Right atrium auricular region (tissue), 2 donors: Measurements from ENCODE around the genes ANKH and ZNF622.

GRCh38 chr5:14728040-14729111 lies 63.9 kb downstream of the OTULIN start:
- PRO-cap = no peak
- RAMPAGE, long total RNA, 2 experiments = no peak in any of the 2 experiments

DNA sequence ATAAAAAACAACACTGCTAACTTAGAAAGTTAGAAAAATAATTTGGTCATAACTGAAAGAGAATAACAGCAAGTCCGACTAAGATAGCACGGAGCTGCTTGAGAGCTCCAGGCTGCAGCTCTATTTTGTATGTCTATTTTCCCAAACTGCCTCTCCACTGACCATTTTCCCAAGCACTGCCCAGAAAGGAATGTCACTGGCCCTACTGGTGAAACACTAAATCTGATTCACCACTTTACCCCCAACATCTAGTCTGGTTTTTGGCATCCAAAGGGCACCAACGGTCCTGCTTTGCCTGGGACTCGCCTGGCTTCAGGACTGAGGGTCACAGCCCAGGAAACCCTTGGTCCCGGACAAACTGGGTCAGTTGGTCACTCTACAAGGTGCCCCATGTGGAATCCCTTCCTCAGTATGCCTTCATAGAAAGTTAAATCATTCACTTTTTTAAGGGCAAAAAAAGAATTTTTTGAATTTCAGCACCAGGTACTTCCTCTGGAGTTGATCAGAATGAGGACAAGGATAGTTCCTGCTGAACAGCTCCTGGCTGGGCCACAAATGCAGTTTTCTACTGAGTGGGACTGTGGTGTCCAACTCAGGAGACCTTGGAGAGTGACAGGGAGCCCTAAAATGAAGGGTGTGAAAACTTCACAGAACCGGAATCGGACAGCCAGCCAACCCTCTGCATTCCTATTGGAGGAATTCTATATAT lies 40.9 kb downstream of the ANKH start:
- PRO-cap = no peak
- RAMPAGE, long total RNA, 2 experiments = no peak in any of the 2 experiments

DNA sequence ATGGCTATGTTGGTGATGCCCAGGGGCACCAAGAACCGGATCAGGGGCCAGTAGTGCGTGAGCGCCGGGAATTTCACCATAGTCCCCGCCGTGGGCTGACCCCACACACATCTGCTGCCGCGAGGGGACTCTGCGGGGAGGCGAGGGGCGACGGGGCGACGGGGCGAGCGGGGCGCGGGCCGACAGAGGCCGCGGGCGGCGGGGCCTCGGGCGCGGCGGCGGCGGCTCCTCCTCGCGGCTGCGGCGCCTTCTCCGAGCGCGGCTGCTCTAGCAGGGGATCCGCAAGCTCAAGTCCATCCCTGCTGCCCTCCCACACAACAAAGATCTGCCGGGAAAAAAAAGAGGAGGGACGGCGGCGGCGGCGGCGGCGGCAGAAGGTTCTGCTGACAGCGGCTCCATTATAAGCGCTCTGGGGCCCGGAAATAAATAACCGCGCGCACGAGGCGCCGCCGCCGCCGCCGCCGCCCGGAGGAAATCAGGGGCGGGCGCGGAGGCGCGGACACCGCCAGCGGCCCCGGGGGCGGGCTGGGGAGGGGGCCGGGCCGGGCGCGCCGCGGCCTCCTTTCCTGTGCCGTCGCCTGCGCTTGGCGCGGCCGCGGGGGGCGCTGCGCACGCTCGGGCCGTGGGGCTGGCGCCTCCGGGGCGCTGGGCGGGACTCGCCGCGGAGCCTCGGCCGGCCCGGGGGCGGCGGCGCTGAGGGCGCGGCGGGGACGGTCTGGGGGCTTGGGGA lies at the start of gene ANKH:
ANKH (minus strand) TSS at position 411 of the 730 bp plus-strand sequence.
- PRO-cap = bidirectional peak, plus-strand start at position 612 of the sequence, minus-strand start at position 269 of the sequence
- RAMPAGE, long total RNA, 2 experiments = no peak in any of the 2 experiments

DNA sequence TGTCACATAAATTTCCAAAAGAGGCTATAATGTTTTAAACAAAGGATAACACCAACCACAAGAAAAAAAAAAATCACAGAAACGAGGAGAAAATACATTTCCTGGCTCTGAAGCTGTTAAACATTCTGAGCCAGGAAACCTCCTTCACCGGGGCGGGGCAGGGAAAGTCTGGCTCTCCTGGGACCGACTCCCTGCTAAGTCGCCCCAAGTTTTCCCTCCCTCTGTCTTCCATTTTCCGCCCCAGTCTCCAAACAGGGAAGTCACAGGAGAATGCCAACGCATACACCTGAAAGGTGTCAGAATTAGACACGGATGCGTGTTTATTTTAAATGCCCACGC lies 502 bp upstream of the FBXL7 start:
- PRO-cap = no peak
- RAMPAGE, long total RNA, 2 experiments = no peak in any of the 2 experiments

DNA sequence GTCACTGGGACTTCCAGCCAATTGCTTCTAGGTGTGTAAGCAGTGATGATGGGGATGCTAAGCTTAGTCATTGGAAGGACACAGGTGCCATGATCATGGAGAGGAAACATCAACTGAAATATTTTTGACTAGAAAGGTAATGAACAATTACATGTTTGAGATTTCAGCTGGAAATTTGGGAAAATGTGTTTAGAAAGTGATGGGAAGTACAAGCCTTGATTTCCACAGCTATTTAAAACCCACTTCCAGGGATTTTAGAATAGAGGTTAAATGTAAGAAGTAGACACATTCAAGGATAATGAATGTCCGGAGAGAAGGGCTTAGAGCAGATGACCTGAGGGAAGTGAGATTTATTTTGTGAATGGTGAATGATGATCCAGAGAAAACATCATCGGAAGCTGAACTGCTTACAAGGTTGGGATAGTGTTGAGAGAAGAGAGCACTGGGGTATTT lies 235.4 kb downstream of the FBXL7 start:
- PRO-cap = no peak
- RAMPAGE, long total RNA, 2 experiments = no peak in any of the 2 experiments

GRCh38 chr5:15745691-15746093 lies 245.7 kb downstream of the FBXL7 start:
- PRO-cap = no peak
- RAMPAGE, long total RNA, 2 experiments = no peak in any of the 2 experiments

GRCh38 chr5:15752845-15753398 lies 252.9 kb downstream of the FBXL7 start:
- PRO-cap = no peak
- RAMPAGE, long total RNA, 2 experiments = no peak in any of the 2 experiments

GRCh38 chr5:15912399-15912765 lies 267.2 kb downstream of the MARCHF11 start:
- PRO-cap = no peak
- RAMPAGE, long total RNA, 2 experiments = no peak in any of the 2 experiments

- PRO-cap = no peak
- RAMPAGE, long total RNA, 2 experiments = no peak in any of the 2 experiments
Measured at GRCh38 chr5:16178739-16179486, 678 bp downstream of the MARCHF11 start.

DNA sequence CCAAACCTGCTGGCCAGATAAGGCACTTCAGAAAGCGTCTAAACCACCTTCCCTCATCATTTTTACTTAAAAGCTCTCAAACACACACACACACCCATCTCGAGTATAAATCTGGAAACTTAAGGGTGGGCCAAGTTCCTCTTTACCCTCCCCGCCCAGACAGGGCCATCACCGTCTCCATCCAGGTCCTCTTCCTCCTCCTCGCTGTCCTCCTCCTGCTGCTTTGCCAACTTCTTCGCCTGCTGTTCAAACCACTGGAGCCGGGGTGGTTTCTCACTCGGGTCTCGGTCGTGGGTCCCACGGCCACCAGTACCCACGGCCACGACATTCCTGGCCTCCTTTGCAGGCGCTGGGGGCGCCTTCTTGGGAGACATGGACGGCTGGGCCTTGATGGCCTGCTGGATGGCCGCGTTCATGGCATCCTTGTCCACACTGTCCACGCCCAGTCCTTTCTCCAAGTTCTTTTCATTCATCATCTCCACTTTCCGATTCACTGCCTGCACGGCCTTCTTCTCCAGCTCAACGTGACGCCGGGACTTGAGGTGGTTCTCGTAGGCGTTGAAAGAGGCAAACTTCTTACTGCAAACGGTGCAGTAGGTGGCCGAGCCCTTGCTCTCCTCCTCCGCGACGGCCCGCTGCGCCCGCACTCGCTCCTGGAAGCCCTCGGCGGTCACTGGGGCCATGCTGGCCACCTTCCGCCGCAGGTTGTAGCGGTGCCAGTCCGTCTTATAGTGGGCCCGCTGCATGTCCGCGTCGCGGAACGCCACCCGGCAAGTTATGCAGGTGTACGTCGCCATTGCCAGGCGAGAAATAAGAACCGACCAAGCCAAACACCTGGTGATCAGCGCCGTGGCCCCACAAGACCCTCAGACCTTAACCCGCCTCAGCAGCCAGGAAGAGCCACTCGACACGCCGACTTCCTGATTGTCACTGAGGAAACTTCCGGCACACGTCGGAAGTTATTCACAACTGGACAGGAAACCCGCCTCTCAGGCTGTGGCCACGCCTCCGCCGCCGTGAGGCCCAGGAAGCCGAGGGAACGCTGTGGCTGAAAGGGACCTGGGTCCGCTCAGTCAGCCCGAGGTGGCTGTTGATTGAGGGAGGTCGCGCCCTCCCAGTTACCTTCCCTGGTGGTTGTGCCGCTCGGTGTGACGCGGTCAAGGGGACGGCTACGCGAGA lies at the start of gene ZNF622:
ZNF622 (minus strand) TSS at position 932 of the 1,179 bp plus-strand sequence.
- PRO-cap = bidirectional peak, plus-strand start at position 1,072 of the sequence, minus-strand start at position 932 of the sequence
- RAMPAGE, long total RNA, 2 experiments = start-site peak on the minus strand in 2 of 2 experiments, centred at positions 480 to 908 of the sequence, 151 to 2,226 reads per replicate

DNA sequence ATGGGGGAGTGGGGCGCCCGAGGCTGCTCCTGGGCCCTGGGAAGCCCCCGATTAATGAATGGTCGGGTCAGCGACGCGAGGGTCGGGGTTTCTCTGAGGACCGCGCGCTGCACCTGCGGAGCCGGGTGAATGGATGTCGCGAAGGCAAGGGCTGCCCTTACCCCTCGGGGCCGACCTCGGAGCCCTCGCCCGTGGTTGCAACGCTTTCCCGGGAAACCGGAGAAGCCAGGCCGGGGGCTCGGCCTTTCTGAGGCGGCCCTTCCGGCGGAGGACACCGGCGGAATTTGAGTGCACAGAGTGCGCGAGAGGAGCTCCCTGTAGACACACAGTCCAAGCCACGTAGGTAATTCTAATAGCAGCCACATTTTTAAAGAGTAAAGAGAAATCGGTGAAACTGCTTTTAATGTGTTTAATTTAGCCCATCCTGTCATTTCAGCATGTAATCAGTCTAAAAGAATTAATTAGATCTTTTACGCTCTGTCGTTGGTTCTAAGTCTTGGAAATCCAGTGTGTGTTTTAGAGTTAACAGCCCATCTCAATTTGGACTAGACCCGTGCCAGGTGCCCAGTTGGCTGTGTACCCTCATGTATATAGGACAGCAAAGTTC lies 551 bp upstream of the ZNF622 start:
- PRO-cap = no peak
- RAMPAGE, long total RNA, 2 experiments = no peak in any of the 2 experiments

DNA sequence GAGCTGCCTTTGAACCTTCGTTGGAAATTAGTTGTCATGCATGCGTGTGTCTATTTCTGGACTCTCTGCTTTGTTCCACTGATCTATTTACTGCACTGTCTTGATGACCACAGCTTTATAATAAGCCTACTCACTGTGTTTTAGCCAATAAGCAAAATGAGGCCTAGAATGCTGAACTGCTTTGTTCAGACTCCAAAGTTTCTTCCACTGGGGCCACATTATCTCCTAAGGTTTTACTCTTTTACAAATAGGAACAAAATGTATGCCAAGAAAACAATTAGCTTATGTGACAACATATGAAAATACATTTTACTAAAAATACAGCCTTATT lies 72.1 kb downstream of the RETREG1 start:
- PRO-cap = bidirectional peak, plus-strand start at position 147 of the sequence, minus-strand start at position 92 of the sequence
- RAMPAGE, long total RNA, 2 experiments = no peak in any of the 2 experiments

GRCh38 chr5:16615573-16616278 lies 1.1 kb downstream of the RETREG1 start:
- PRO-cap = unidirectional peak, plus-strand start at chr5:16615897
- RAMPAGE, long total RNA, 2 experiments = no peak in any of the 2 experiments

GRCh38 chr5:16740008-16740776 lies 123.4 kb upstream of the RETREG1 start:
- PRO-cap = no peak
- RAMPAGE, long total RNA, 2 experiments = no peak in any of the 2 experiments

DNA sequence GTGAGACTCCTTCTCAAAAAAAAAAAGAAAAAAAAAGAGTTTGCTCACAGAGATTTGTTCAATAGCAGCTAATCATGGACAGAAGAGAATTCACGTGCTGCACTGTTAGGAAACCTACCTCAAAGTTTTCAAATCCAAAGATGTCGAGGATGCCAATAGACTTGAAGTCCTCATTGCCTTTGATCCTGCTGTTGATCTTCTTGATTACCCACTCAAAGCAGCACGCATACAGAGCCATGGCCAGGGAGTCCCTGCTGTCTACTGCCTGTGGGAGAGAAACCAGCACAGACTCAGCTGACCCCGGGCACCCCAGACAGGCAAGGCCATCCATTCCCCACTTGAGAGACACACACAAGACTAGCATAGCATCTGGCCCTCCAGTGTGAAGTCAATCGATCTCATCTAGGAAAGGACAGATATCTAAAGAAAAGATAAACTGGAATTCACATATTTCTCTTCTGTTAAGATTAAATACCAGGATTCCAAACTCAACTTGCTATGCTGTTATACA lies 147.4 kb upstream of the RETREG1 start:
- PRO-cap = no peak
- RAMPAGE, long total RNA, 2 experiments = no peak in any of the 2 experiments

GRCh38 chr5:18049318-18049549 lies 393.6 kb upstream of the H3Y1 start:
- PRO-cap = unidirectional peak, plus-strand start at chr5:18049449
- RAMPAGE, long total RNA, 2 experiments = no peak in any of the 2 experiments

DNA sequence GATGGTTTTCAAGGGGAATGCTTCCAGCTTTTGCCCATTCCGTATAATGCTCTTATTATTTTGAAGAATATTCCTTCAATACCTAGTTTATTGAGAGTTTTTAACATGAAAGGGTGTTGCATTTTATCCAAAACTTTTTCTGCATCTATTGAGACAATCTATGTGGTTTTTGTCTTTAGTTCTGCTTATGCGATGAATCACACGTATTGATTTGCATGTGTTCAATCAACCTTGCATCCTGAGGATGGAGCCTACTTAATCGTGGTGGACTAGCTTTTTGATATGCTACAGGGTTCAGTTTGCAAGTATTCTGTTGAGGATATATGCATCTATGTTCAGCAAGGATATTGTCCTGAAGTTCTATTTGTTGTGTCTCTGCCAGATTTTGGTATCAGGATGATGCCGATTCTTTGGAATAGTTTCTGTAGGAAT lies 1070.3 kb upstream of the CDH18 start:
- PRO-cap = no peak
- RAMPAGE, long total RNA, 2 experiments = no peak in any of the 2 experiments

GRCh38 chr5:22714058-22714328 lies 139.2 kb downstream of the CDH12 start:
- PRO-cap = no peak
- RAMPAGE, long total RNA, 2 experiments = no peak in any of the 2 experiments

DNA sequence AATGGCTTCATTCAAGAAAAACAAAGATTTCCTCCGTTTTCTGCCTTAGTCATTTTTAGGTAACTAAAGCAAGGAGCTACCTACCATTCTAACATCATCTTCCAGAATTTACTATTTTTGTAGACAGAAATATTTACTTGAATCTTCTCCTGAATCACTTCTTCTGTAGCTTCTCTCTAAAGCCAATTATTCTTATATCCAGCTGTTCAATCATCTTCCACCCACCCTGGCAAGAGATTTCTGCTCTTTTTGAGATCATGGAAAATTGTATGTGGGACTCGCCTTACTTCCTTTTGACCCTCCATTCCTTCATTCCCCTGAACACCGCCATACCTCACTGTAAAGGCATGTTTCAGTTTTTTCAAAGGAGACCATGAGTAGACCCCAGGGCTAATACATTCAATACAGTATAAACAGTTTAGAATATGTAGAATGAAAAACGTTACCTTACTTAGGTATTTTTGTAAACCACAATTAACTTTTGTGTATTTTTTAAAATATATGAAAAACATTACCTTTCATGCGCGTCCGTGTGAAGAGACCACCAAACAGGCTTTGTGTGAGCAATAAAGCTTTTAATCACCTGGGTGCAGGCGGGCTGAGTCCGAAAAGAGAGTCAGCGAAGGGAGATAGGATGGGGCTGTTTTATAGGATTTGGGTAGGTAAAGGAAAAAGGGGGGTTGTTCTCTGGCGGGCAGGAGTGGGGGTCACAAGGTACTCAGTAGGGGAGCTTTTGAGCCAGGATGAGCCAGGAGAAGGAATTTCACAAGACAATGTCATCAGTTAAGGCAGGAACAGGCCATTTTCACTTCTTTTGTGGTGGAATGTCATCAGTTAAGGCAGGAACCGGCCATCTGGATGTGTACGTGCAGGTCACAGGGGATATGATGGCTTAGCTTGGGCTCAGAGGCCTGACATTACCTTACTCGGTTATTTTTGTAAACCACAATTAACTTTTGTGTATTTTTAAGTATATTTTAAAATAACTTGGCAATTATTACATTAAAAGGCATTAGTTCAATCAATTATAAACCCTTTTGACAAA lies 800.8 kb upstream of the CDH10 start:
- PRO-cap = no peak
- RAMPAGE, long total RNA, 2 experiments = no peak in any of the 2 experiments

DNA sequence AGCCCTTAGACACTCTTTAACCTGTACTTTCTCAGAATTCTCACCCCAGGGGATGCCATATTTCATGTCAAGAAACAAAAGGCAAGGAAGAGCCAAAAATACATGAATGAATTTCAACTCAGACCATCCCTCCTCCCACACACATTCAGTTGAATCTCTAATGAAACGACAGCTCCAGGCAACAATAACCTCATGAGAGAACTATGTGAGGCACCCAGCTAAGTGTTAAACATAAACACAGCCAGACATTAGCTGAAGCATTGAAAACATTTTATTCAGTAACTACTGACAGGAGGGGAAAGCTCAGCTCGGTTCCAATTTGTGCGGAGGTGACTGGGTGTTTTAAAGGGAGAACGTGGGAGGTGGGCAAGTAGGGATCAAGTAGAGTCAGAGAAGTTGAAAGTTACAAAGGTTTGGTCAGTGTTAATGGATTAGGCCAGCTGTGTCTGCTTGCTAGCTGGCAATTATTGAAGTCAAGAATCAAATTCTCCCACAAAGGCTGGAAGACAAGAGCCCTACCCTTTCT lies 1359.2 kb upstream of the CDH9 start:
- PRO-cap = no peak
- RAMPAGE, long total RNA, 2 experiments = no peak in any of the 2 experiments